Neural cell (in vitro differentiated cells): ENCODE results near the genes SUCLA2, ITM2B and LPAR6.

DNA sequence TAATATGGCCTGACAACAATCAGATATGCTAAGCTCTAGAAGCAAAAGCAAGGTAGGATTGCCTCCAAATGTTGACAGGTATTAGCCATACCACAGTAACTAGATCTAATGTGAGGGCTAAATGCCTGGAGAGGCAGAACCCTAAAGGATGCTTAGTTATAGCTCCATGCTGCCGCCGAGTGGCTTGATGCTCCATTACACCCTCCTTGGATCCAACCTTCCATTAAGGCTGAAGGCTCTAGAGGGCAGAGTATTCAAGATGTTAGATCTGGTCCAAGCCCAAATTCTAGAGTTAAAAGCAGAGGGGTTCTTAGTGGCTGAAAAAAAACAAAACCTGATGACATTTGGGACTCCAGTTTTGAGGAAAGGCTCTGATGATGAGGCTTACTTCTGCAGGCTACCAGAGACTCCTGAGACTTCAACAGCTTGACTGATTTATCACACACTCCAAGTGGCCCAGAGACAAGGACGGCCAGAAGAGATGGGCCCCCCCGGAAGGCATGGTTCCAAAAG is 21.8 kb upstream of the CPB2 start:
- RAMPAGE, long total RNA, result no peak

GRCh38 chr13:46149143-46149857 is 32.7 kb downstream of the LCP1 start:
- RAMPAGE, long total RNA, result no peak

DNA sequence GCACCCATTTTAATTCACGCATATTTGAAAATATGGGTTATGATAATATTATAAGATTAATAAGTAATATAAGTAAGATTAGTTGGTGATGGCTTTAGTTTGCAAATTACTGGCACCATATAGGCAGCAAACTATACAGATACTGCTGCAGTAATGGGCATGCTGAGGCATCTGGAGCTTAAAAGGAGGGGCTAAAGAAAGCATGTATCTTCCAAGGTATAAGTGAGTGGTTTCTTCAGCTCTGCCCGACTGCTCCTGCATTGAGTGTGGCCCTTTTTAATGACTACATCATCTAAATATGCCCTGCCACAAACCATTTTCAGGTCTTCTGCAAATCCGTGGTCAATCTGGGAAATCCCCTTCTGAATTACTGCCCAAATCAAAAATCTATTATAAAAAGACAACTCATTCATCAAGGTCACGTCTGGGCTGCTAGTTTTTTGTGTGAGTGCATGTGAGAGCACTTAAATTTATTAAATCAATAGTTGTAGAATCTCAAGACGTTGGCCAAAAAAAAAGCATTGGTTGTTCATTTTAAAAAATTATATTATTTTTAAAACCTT is 16.5 kb downstream of the LCP1 start:
- RAMPAGE, long total RNA, result no peak

GRCh38 chr13:46520148-46520557 is 32.8 kb upstream of the LRCH1 start:
- RAMPAGE, long total RNA, result no peak

DNA sequence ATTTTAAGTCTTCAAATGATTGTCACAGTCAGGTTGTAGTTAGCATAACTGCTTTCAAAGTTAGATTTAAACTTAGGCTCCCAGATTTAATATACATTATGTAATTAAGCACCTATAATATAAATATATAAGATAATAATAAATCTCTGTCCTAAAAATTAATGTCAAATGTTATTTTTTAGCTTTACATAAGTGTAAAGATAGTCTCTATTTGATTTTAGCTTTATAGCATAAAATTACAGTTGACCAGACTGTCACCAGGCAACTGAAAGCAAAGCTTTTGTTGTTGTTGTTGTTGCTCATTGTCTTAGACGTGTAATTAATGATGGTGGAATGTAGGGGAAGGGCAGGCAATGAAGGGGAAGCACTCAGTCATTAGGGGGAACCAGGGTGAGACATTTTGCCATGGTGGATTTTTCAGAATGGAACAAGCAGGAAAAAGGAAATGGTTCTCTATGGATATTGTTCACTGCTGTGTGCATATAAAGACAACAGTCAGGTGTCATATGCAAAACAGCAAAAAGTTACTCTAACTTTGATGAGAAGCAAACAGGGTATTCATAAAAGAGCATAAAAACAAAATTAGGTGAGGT is 110.2 kb downstream of the LRCH1 start:
- RAMPAGE, long total RNA, result no peak

DNA sequence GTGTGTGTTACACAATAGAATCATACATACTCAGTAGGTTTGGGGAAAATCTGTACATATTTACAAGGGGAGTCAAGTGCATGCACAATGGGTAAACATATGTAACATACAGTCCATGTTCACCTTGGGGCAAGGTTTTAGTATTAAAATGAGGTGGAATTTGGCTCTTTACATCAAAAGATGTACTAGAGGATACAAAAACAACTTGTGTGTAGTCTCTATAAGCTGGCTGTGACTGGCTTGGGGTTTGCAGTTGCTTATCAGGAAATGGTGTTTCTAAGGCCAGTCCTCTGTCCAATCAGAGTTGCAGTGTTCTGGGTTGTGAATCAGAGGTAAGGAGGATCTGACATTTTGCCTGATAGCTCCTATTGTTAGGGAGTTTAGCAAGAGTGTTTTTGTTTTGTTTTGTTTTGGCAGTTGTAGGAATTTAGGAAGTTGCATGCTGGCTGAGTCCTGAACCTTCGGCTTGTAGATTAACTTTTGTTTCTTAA is 20.1 kb upstream of the ESD start:
- RAMPAGE, long total RNA, result no peak

DNA sequence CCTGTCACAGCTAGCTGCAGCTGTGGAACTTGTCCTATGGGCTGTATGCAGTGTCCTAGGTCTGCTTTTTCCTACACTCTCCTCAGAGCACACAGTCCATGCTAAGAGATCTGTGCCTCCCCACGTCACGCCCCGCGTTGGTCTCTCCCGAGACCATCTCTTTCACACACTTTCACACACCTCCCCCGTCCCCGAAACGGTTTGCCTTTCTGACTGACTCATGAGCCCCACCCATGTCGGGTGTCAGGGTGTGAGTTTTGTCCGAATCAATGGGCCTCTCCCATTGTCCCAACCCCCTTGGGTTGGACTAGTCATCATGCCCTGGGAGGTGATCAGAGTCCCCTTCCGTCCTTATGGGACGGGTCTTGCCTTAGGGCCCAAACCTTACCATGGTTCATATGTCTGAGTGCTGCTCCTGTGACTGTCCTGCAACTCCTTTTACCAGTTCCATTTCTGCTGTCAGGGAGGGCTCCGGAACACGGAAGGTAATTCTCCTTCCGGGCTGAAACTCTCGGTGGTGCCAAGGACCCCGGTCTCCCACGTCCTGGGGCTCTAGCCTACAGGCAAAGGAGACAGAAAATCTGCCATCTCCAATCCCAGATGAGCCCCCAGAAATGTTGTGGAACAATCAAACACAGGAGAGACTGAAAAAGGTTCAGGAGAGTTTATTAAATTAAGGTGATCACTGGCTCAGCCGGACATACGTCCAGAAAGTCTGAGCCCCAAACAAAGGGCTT is 214.1 kb upstream of the HTR2A start:
- RAMPAGE, long total RNA, result no peak

- RAMPAGE, long total RNA, result start-site peak on the minus strand at chr13:48001272-48001303, 2,244 and 1,759 reads in 2 replicates; start-site peak on the plus strand at chr13:48001376-48001410, 12 and 10 reads in 2 replicates
These were observed at the start of gene SUCLA2 for GRCh38 chr13:48001156-48001949. SUCLA2 (minus strand) TSS chr13:48001273.

DNA sequence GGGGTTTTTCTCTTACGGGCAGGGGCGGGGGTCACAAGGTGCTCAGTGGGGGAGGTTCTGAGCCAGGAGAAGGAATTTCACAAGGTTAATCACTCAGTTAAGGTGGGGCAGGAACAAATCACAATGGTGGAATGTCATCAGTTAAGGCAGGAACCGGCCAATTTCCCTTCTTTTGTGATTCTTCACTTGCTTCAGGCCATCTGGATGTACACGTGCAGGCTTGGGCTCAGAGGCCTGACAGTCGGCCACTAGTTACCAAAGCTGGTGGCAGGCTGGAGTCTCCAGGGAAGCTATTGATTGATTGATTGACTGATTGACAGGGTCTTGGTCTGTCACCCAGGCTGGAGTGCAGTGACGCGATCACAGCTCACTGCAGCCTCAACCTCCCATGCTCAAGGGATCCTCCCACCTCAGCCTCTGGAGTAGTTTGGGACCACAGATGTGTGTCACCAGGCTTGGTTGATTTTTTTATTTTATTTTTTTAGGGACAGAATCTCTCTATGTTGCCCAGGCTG is 934 bp upstream of the SUCLA2 start:
- RAMPAGE, long total RNA, result no peak

GRCh38 chr13:48232886-48233565 is at the start of gene ITM2B:
ITM2B (plus strand) TSS chr13:48233206.
- RAMPAGE, long total RNA, result no peak

GRCh38 chr13:48233566-48233957 is 556 bp downstream of the ITM2B start:
- RAMPAGE, long total RNA, result no peak

DNA sequence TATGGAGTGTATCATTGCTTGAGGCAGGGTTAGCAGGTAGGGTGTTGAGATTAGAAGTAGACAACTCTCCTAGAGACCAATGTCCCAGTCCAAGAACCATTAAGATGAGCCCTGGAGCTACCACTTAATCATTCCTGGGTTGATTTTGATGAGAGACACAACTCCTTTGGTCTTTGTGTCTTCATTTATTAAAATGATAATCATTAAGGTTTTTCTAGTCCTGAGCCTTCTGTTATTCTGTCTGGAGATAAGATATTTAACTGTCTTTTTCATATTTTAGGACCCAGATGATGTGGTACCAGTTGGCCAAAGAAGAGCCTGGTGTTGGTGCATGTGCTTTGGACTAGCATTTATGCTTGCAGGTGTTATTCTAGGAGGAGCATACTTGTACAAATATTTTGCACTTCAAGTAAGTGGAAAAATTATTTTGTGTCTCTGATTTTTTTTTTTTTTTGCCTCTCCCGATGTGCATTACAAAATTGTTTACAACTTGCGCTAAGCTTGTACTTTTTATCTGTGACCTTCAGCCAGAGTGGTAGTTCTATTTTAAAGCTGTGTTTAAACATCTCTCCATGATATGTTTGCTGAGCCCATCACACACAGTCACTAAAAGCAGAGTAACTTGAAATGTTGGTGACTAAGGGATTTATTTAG is 20.6 kb downstream of the ITM2B start:
- RAMPAGE, long total RNA, result no peak

- RAMPAGE, long total RNA, result no peak
These were observed 3.6 kb downstream of the RB1 start for GRCh38 chr13:48307234-48307455.

DNA sequence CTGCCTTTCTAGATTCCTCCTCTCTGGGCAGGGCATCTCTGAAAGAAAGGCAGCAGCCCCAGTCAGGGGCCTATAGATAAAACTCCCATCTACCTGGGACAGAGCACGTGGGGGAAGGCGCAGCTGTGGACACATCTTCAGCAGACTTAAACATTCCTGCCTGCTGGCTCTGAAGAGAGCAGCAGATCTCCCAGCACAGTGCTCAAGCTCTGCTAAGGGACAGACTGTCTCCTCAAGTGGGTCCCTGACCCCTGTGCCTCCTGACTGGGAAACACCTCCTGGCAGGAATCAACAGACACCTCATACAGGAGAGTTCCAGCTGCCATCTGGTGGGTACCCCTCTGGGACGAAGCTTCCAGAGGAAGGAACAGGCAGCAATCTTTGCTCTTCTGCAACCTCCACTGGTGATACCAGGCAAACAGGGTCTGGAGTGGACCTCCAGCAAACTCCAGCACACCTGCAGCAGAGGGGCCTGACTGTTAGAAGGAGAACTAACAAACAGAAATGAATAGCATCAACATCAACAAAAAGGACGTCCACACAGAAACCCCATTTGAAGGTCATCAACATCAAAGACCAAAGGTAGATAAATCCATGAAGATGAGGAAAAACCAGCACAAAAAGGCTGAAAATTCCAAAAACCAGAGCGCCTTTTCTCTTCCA is 18.1 kb downstream of the LPAR6 start:
- RAMPAGE, long total RNA, result no peak

DNA sequence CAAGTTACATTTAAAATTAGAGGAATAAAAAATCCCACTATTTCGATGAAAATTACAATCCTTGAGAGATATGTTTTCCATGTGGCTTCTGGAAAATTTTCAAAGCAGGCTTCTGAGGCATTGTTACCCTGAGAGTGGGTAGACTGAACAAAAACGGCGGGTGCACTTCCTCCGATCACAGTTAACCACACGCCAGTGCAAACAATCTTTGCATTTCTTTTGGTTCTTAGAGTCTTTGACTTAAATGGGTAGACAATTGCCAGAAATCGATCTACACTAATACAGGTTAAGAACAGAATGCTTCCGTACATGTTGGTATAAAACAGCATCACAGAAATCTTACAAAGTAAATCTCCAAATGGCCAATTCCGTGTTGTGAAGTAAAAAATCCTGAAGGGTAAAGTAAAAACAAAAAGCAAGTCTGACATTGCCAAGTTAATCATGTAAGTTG is 1.1 kb downstream of the LPAR6 start:
- RAMPAGE, long total RNA, result no peak

DNA sequence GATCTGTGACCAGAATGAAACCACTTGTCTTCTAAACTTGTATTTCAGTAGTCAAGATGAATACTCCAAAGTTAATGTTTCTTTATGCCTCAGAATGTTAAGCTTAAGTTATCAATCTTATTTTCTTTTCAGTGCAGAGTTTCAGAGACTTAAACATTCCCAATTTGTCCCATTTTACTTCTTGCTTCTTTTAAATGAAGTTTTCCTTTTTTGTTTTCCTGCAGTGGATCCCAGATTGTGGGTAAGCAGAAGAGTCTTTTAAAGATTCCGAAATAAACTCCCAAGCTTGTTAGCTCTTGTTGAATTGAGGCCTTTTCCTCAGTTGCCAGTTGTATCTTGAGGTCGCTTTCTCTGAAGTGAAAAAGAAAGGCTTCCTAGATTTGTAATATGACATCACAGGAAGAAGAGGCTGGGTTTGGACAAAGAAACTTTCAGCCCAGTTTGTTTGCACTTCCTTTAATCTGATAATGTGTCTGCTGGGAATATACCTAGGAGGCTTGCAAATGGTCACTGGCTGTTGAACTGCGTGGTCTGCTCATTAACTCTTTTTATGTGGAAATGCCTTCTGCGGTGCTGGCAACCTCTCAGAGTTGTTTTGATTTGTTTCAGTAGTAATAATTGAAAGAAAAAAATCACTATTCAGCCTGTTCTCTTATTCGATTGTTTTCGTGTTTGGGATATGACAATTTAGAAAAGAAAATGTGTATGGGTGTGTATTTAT is at the start of gene LPAR6:
TSS of gene LPAR6 (minus strand) at position 353 of the 721 bp plus-strand sequence.
- RAMPAGE, long total RNA, result no peak

- RAMPAGE, long total RNA, result no peak
These were observed 40.9 kb downstream of the RCBTB2 start for GRCh38 chr13:48491981-48492456.

DNA sequence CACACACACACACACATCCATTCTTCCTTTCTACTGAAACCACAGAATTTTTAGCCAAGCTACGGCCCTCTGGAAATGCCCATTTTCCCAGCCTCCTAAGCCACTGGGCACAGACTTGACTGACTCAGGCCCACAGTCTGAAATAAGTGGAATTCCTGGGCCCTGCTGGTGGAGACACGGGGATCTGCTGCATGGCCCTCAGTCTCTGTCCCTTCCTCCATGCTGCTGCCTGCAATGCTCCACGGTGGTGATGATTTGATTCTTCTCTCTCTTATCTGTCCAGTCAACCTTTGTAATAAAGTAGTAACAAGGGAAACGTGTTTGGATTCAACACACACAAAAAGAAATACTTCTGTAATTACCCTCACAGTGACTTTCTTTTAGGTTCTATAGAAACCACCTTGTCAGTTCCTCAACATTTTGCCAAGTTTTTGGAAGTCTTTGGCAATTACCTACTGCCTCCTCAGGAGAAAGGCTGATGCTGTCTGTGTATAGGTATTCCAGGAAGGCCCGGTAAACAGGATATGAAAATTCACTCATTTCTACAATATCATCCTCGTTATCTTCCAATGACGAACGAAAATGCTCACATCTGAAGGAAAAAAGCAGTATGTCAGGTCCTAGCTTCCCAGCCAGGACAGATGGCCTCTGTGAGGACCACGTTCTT is 33.6 kb downstream of the RCBTB2 start:
- RAMPAGE, long total RNA, result no peak

DNA sequence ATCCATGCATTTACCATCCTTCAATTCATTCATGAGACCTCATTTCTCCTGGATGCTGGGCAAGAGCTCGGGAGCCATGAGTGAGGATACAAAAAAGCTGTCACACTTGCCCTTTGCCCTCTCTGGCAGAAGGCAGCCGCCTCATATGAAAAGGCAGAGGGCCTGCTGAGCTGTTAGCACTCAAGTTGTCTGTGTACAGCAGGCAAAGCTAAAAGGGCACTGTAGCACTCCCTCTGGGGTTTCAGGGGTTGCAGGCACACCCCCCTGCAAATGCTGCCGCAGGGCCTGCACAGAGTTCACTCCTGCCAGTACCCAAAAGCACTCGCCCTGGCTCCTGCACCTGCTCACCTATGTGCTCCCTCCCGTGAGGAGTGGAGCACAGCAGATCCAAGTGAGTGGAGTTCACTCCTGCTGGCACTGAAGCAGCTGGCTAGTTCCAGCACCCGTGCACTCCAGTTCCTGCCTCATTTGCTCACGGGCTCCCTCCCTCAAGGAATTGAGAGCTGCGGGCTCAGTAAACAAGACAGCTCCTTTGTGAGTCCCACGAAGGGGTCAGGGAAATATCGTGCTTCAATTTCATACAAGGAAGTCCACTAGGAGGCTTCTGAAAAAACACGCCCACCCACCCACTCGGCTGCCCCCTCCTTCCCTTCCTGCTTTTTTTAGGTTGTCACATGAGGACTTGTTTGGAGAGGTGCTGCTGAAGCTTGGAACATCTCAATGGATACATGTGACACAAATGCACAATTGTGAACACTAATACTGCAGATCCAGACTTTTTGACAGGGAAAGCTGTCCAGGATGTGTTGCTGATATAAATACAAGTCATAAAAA is 9.8 kb upstream of the RCBTB2 start:
- RAMPAGE, long total RNA, result no peak

DNA sequence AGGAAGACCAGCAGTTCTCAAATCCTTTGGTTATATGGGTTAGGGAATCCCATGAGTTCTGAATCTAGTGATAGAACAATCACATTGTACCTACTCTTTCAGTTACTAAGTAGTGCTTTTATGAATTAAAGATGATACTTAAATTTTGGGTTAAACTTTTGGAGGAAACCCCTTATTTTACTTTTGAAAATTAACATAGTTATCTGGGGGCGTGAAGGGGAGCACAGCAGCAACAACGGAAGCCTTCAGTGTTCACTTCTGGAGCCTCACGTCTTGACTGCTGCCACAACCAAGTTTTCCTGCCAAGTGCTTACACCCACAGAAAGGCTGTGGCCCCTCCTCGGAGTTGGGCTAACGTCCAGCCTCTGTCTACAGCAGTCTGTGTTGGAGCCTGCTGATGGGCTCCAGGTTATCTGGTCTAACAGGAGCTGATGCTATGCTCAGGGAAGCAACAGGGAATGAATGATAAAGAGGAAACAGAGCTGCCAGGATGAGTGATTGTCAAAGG is 53.5 kb upstream of the RCBTB2 start:
- RAMPAGE, long total RNA, result no peak